H1 (cell line): ENCODE measurements around a stretch of chr5.

- RRBS: no CpG with 5 or more reads among the region's 8 CpGs
CAGE:
- cytosol, long polyA plus RNA: no peak
- long polyA plus RNA: no peak
- nucleus, long polyA plus RNA: no peak
Observed at GRCh38 chr5:36724457-36725520, 118.4 kb downstream of the SLC1A3 start.

DNA sequence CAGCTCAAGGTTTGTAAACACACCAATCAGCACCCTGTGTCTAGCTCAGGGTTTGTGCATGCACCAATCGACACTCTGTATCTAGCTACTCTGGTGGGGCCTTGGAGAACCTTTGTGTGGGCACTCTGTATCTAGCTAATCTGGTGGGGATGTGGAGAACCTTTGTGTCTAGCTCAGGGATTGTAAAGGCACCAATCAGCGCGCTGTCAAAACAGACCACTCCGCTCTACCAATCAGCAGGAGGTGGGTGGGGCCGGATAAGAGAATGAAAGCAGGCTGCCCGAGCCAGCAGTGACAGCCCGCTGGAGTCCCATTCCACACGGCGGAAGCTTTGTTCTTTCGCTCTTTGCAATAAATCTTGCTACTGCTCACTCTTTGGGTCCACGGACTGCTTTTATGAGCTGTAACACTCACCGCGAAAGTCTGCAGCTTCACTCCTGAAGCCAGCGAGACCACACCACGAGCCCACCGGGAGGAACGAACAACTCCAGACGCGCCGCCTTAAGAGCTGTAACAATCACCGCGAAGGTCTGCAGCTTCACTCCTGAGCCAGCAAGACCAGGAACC lies 93.4 kb upstream of the NIPBL start:
- RRBS: no CpG with 5 or more reads among the region's 22 CpGs
CAGE:
- cytosol, long polyA plus RNA: no peak
- long polyA plus RNA: no peak
- nucleus, long polyA plus RNA: no peak

- RRBS: 95% methylated on average over 6 of the region's 19 CpGs
CAGE:
- cytosol, long polyA plus RNA: no peak
- long polyA plus RNA: no peak
- nucleus, long polyA plus RNA: no peak
Observed at GRCh38 chr5:37208812-37209177, 40.4 kb downstream of the CPLANE1 start.

DNA sequence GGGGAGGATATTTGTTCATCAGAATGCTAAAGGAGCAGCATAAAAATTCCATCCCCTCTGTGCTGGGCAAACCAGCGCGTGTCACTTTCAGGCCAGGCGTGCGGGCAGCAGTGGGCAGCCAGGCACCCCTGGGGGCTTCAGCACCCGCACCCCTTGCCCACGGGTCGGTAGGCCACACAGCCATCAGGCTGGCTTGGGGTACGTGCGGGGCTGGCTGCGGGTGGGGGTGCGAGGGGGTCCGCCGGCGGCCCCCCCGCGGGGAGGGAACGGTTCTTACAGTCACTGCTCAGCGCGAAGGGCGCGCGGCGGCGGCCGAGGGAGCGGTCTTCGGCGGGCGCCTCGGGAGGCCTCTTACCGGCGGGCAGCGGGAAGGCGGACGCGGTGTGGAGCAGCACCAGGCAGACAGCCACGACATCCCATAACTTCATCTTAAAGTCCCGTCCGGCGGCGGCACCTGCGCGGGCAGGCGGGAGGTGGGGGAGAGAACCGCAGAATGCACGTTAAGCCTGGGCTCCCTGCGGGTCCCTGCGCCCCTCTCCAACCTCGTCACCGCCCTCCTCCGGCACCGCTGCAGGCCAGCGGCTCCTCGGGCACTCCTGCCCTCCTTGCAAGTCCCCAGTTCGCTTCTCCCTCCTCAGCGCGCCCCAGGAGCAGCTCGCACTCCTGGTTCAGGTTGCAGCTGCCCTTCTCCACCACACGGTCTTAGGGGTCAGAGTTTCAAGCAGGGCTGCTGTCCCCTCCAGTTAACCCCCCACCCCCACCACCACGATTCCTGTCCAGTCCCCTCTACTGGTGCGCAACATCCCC lies 5.3 kb downstream of the GDNF start:
- RRBS: under 1% methylated on average over 9 of the region's 61 CpGs
CAGE:
- cytosol, long polyA plus RNA: no peak
- long polyA plus RNA: no peak
- nucleus, long polyA plus RNA: no peak

DNA sequence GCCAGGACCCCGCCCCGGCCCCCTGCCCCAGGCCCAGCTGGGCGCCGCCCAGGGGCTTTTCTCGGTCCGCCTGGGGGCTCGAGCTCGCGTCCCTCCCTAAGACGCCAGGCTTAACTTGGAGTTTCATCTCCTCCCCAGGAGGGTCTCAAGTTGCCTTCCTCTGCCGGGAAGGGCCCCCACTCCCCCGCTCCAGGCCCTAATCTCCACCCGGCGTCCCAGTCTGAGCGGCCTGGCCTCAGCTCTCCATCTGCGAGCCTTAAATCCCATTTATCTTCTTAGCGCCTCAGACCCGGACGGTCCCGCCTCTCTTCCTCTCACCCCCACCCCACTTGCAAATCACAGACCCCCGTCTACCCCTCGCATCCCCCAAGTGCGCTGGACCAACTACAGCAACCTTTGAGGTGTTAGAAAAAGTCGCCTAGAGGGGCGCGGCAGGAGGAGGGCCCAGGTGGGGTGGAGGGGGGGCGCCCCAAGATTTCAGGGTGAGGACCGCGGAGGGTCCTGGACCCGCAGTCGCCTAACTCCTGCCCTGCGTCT lies 550 bp upstream of the EGFLAM start:
- RRBS: 10% methylated on average over 8 of the region's 32 CpGs
CAGE:
- cytosol, long polyA plus RNA: no peak
- long polyA plus RNA: no peak
- nucleus, long polyA plus RNA: no peak

- RRBS: 79% methylated on average over 8 of the region's 24 CpGs
CAGE:
- cytosol, long polyA plus RNA: no peak
- long polyA plus RNA: no peak
- nucleus, long polyA plus RNA: no peak
Observed at GRCh38 chr5:38444942-38445940, 111.2 kb downstream of the LIFR start.

- RRBS: no CpG with 5 or more reads among the region's 12 CpGs
CAGE:
- cytosol, long polyA plus RNA: no peak
- long polyA plus RNA: no peak
- nucleus, long polyA plus RNA: no peak
Observed at GRCh38 chr5:38463637-38464642, 92.5 kb downstream of the LIFR start.

GRCh38 chr5:38540139-38540907 lies 16.1 kb downstream of the LIFR start:
- RRBS: no CpG with 5 or more reads among the region's 8 CpGs
CAGE:
- cytosol, long polyA plus RNA: no peak
- long polyA plus RNA: no peak
- nucleus, long polyA plus RNA: no peak

GRCh38 chr5:38622579-38622950 lies 66.1 kb upstream of the LIFR start:
- RRBS: no CpG with 5 or more reads among the region's 5 CpGs
CAGE:
- cytosol, long polyA plus RNA: no peak
- long polyA plus RNA: no peak
- nucleus, long polyA plus RNA: no peak

DNA sequence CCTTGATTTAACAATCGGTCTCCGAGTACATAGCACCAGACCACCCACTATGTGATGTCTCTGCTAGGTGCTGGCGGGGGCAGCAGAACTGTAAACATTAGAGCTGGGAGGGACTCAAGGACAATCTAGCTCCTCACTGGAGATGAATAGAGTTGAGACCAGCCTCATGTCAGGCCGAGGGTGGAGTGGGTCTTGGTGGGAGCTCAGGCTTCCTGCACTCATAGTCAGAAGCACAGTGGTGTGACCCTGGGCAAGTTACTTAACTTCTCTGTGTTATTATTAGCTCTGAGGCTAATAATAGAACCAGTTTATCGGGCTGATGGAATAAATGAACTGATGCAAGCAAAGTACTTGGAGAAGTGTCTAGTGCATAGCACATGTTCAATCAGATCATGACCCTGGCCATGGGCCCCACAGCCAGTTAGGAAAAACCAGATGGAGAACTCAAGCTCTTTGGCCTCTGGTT lies 45.4 kb upstream of the OSMR start:
- RRBS: no CpG with 5 or more reads among the region's 5 CpGs
CAGE:
- cytosol, long polyA plus RNA: no peak
- long polyA plus RNA: no peak
- nucleus, long polyA plus RNA: no peak

GRCh38 chr5:38807674-38808108 lies 38.1 kb upstream of the OSMR start:
- RRBS: no CpG with 5 or more reads among the region's 6 CpGs
CAGE:
- cytosol, long polyA plus RNA: no peak
- long polyA plus RNA: no peak
- nucleus, long polyA plus RNA: no peak

DNA sequence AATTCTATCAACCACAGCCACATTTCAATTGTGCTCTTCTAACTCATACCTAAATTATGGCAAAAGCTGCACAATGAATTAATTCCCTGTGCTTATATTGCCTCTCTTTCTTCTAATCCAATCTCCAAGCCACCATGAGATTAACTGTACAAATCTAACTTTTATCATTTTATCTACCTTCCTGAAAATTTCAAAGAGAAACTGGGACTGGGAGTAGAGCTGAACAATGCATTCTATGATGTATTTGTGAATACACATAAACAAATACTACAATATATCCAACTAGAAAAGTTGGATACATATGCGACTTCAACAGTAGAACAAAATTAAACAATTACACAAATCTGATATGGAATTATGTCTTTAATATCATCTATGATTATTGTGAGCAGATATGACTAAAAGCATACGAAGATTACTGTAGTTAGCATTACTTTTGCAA lies 42.7 kb downstream of the RICTOR start:
- RRBS: no CpG with 5 or more reads among the region's 2 CpGs
CAGE:
- cytosol, long polyA plus RNA: no peak
- long polyA plus RNA: no peak
- nucleus, long polyA plus RNA: no peak

DNA sequence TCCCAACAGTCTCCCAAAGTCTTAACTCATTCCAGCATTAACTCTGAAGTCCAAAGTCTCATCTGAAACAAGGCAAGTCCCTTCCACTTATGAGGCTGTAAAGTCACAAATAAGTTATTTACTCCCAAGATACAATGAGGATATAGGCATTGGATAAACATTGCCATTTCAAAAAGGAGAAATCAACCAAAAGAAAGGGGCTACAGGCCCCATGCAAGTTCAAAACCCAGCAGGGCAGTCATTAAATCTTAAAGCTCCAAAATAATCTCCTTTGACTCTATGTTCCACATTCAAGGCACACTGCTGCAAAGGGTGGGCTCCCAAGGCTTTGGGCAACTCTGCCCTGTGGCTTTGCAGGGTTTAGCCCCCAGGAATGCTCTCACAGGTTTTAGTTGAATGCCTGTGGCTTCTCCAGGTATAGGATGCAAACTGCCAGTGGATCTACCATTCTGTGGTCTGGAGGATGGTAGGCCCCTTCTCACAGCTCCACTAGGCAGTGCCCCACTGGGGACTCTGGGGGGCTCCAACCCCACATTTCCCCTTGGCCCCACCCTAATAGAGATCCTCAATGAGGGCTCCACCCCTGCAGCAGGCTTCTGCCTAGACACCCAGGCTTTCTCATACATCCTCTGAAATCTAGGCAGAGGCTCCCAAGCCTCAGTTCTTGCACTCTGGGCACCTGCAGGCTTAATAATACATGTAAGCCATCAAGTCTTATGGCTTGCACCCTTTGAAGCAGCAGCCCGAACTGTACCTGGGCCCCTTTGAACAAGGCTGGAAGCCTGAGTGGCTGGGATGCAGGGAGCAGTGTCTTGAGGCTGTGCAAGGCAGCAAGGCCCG lies 8.5 kb downstream of the RICTOR start:
- RRBS: no CpG with 5 or more reads among the region's 2 CpGs
CAGE:
- cytosol, long polyA plus RNA: no peak
- long polyA plus RNA: no peak
- nucleus, long polyA plus RNA: no peak

DNA sequence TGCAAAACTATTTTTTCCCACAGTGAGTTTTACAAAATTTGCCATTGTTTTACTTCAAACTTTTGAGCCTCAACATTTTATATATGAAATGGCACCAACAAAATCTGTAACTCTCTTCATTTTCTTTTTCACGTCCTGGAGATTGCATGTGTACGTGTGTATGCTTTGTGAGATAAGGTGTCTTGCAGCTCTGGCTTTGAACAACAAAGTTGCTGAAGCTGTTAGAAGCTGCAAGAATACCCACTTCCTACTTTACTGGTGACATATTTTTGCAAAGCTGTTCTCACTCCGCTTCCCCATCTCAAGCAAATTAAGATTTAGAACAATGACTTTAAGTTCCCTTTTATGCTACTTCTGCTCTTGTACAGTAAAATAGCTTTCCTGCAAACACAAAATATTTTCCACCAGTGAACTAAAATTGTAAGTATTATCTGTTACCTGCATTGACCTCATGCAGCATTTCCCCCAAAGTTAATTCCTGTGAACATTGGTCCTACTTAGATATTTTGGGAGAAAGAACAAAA lies 41.7 kb downstream of the FYB1 start:
- RRBS: no CpG with 5 or more reads among the region's 3 CpGs
CAGE:
- cytosol, long polyA plus RNA: no peak
- long polyA plus RNA: no peak
- nucleus, long polyA plus RNA: no peak

- RRBS: no CpG with 5 or more reads among the region's 5 CpGs
CAGE:
- cytosol, long polyA plus RNA: no peak
- long polyA plus RNA: no peak
- nucleus, long polyA plus RNA: no peak
Observed at GRCh38 chr5:39197976-39198520, 21.3 kb downstream of the FYB1 start.

DNA sequence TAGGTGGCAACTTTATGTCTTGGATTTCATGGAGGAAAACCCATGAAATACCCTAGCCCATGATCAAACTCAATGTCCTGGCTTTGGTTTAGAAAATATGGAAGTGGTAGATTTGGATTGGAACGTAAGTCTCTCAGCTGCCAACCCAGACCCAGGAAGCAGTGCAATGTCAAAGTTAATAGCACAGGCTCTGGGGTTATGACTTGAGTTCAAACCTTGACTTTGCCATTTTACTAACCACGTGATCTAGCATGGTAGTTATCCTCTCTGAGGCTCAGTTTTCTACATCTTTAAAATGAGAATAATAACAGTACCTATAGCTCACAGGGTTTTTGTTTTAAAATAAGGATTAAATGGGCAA lies 13.8 kb downstream of the FYB1 start:
- RRBS: no CpG with 5 or more reads among the region's 2 CpGs
CAGE:
- cytosol, long polyA plus RNA: no peak
- long polyA plus RNA: no peak
- nucleus, long polyA plus RNA: no peak

DNA sequence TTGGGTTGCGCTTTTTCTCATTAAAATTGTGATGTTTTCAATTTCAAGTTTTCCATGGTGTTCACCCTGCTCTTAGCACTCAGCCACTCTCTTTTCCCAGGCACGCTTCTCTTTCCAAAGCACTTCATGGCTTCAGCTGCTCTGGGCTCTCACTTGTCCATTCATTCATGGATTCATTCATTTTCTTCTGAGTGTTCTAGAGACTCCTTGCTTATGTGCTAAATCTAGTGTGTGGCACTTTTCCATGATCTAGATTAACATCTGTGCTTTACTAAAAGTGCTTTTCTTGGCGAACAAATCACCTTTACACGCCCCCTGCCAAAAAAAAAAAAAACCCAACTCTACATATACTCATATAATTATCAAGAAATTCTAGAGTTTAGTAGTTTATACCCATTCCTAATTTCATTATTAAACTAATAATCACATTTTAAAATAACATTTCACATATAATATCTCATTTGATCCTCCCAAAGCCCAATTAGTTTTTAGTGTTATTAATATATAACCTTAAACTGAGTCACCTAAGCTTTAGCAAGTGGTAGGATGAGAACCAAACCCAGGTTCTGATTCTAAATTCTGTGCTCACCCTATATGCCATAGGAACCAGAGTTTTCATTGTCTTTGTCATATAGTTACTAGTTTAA lies 6.5 kb downstream of the FYB1 start:
- RRBS: no CpG with 5 or more reads among the region's 4 CpGs
CAGE:
- cytosol, long polyA plus RNA: no peak
- long polyA plus RNA: no peak
- nucleus, long polyA plus RNA: no peak

- RRBS: no CpG with 5 or more reads among the region's 3 CpGs
CAGE:
- cytosol, long polyA plus RNA: no peak
- long polyA plus RNA: no peak
- nucleus, long polyA plus RNA: no peak
Observed at GRCh38 chr5:39215153-39215761, 4.1 kb downstream of the FYB1 start.

DNA sequence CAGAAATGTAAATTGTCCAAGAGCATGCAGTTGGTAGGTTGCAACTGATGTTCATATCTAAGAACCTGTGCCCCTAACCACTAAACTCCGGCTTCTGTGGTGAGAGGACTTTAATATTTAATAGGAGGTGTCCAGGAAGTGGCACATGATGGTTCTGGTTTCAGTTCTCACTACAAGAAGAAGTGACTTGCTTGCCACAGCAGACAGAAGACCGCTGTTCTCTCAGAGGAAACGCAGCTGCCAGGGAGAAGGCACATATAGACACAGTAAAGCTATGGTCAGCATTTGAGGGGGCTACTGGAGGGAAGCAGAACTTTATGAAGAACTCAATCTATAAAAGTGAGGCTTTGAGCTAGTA lies 36.2 kb upstream of the DAB2 start:
- RRBS: no CpG with 5 or more reads among the region's 3 CpGs
CAGE:
- cytosol, long polyA plus RNA: no peak
- long polyA plus RNA: no peak
- nucleus, long polyA plus RNA: no peak

- RRBS: no CpG with 5 or more reads among the region's 12 CpGs
CAGE:
- cytosol, long polyA plus RNA: no peak
- long polyA plus RNA: no peak
- nucleus, long polyA plus RNA: no peak
Observed at GRCh38 chr5:40541606-40541929, 138.1 kb upstream of the PTGER4 start.